Calu3 (cell line): Measurements from ENCODE around the gene BMP10.

DNA sequence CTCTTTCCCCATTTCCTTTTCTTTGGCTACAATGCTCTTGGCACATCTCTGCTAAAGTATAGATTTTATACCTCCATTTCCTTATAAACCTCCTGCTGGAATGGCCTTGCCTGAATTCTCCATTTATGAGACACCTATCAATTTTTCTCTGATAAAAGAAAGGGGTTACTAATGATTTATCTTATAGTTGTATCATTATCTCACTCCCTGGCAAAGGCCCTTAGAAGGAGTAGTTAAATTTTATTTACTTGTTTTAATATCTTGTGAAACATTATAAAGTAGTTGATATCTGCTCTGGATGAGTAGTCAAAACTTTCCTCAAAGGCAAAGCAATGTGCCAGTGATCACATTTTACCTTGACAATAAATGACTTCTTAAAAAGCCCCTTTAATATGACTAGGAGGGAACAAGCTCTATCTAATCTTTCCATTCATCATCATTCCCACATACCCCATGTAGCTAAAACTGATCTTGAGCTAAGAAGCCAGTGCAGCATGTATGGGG lies 35.2 kb downstream of the PNO1 start:
- PRO-cap, result no peak

- PRO-cap, result no peak
These were observed 21.5 kb downstream of the PPP3R1 start for GRCh38 chr2:68230366-68231741.

GRCh38 chr2:68252940-68253440 lies 658 bp upstream of the PPP3R1 start:
- PRO-cap, result no peak

DNA sequence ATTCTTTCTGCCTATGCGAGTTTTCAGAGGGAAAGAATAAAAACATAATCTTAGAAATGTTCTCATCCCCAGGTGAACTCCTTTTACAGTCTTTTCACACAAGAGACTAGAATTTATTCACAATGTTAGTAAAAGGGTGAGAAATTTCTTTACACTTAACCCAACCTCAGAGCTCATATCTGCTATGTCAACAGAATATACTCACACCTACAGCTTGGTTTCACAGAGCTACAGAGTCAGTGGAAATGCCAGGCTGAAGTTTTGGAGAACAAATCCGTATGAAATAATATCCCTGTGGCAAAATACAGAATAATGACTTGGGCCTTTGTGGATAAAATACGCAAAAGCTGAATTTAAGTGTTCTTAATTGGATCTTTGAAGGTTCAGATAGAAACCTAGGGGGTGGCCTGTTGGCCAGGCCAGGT lies 25.9 kb downstream of the FBXO48 start:
- PRO-cap, result no peak

DNA sequence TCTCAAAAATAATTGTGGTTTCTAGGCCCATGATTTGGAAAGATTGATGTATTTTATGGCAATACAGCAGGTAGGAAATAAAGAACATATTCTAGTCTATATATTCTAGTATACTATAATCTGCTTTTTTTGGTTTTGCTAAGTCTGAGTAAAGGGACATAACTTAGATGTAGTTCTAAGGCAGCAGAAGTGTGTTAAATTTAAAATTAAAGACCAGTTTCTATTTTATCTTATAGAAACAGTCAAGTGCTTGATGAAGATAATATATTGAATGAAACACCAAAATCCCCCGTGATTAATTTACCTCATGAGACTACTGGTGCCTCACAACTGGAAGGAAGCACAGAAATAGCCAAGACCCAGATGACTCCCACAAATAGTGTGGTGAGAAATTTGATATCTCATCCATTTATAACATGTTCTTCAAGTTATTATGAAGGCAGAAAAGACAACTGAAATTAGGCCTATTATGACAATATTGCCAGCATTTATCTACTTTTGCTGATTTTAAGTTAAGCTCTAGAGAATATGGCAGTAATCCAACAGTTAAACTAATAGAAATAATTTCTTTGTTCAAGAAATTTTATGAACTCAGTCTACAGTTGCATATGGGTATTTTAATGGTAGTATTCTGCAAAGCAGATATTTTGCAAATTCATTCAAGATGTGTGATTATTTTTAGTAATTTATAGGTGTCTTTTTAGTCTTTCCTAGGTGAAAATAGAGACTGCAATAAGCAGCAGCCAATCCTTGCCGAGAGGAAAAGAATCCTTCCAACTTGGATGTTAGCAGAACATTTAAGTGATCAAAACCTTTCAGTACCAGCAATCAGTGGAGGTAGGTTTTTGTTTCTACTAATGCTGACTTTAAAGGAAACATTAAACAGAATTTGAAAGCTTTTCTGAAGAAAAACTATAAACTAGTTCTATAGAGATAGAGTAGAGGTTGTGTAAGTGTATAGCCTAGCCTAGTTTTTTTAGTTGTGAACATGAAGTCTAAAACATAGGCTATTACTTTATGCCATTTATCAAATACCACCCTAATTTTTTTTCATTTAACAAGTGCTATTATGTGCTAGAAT lies 45.8 kb downstream of the APLF start:
- PRO-cap, result no peak

- PRO-cap, result no peak
These were observed 76.3 kb upstream of the PROKR1 start for GRCh38 chr2:68567043-68567504.

- PRO-cap, result no peak
These were observed 13.2 kb upstream of the ARHGAP25 start for GRCh38 chr2:68721269-68721944.

DNA sequence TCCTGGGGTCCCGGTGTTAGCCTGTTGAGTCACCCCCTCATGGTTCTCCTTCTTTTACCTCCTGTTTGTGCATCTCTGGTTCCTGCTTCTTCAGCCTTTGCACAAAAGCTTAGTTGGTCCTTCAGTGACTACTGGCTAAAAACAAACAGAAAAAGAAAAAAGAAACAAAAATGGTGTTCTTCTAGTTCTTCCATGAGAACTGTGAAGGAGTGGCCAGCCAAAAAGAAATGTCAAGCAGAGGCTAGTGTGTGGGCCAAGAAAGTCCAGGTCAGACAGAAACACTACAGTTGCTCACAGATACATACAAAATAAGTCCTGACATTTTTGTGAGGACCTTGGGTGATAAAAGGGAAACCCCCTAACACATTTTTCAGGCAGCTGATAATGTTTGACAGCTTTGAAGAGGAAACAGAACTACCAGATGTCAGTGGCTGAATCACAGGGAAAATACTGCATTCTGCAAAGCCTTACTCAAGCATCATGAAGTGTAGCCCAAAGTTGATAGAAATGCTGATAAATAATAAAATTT lies 28.0 kb downstream of the ARHGAP25 start:
- PRO-cap, result no peak

DNA sequence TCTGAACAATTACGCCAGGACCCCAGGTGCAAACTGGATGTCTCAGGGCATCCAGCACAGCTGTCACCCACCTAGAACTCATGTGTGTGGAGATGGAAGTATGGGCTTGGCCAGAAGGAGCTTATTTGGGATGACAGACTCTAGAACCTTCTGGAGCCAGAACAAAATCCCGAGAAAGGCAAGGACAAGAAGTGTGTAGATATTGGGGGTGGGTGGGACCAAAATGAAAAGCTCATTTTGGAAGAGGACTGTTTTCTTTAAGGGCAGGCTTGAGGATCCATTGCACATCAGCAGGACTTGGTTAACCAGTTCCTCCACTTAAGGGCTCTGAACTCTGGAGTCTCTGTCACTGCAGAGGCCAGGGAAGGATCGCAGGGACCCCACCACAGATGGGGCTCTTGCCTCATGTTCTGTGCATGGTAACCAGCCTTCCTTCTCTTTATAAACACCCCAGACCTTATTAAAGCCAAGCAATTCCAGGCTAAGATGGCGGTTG lies 42.1 kb downstream of the ARHGAP25 start:
- PRO-cap, result no peak

- PRO-cap, result no peak
These were observed 65.1 kb downstream of the ARHGAP25 start for GRCh38 chr2:68799565-68800164.

DNA sequence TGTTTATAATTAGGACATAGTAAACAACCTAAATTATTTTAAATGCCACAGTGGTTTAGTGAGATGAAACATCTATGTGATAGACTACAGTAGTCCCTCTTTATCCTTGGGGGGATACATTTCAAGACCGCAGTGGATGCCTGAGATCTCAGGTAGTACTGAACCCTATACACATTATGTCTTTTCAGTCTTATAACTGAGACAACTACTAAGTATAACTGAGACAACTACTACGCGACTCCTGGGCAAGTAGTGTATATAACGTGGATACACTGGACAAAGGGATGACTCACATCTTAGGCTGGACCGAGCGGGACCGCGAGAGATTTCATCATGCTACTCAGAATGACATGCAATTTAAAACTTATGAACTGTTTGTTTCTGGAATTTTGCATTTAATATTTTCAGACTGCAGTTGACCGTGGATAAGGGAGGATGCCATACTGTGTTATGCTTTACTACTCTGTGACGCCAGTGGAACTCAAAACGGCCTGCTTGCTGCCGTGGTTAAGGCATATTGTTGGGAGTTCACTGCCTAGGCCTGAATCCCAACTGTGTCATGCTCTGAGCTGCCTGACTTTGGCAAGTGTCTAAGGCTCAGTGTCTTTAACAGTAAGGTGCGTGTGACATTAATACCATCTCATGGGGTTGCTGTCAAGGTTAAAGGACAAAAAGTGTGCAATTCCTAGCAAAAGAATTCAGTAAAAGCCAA lies 64.7 kb downstream of the BMP10 start:
- PRO-cap, result no peak

GRCh38 chr2:68826275-68826474 lies 45.0 kb downstream of the BMP10 start:
- PRO-cap, result no peak

- PRO-cap, result no peak
These were observed at the start of gene BMP10 for GRCh38 chr2:68871078-68871616. BMP10 (minus strand) TSS chr2:68871397.

GRCh38 chr2:69153487-69153956 lies 140.5 kb downstream of the ANTXR1 start:
- PRO-cap, result no peak

- PRO-cap, result no peak
These were observed 177.9 kb downstream of the ANTXR1 start for GRCh38 chr2:69190722-69191462.

GRCh38 chr2:69205226-69205752 lies 181.7 kb downstream of the GFPT1 start:
- PRO-cap, result no peak

DNA sequence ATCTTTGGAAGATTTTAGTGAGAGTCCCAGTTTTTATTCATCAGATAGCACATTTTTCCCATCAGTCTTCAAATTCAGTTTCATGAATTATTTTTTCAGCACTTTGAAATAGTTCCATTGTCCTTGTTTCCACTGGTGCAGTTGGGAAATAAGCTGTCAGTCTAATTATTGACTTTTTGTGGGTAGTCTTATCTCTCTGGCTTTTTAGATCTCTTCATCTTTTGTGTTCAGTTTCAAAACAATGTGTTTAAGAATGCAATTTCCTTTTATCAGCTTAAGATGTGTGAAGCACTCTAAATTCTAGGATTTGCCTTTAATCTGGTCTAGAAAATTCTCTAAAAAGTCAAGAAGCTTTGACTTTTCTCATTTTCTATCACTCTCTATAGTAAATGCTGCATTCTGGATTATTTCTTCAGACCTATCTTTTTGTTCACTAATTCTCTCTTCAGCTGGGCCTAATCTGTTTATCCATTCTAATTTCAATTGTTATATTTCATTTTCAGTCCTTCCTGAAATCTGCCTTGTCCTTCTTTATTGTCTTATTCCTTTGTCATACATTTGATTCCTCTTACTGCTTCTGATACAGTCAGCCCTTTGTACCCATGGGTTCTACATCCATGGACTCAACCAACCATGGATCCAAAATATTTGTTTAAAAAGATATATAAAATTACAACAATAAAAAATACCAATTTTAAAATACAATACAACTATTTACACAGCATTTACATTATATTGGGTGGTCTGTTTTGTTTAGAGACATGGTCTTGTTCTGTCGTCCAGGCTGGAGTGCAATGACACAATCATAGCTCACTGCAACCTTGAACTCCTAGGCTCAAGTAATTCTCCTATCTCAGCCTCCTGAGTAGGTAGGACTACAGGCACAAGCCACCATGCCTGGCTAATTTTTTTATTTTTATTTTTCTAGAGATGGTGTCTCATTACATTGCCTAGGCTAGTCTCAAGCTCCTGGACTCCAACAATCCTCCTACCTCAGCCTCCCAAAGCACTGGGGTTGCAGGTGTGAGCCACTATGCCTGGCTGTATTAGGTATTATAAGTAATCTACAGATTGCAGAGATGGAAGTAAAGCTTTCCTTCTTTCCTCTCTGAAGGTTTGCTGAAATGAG lies 70.1 kb downstream of the GFPT1 start:
- PRO-cap, result no peak

DNA sequence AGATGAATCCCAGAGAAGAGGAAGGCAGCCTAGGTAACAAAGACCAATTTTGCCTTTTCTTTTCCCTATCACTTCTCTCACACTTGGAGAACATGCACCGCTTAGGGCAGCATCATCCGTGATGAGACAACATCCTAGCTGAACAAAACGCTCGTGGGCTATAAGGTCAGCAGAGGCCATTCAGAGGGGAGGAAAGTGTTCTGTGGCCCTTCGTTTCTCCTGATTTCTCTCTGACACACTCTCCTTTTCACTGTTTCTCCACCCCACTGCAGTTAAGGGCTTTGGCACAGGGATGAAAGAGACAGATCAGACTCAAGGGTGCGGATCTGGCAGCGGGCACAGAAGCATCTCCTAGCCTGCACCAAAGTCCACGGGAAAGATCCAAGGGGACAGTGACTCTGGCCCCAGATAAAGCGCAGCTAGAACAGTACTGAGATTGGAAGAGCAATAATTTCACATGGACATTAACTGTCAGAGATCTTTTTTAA lies 2.4 kb downstream of the AAK1 start:
- PRO-cap, result no peak

GRCh38 chr2:69644567-69644786 lies 938 bp upstream of the AAK1 start:
- PRO-cap, result no peak

DNA sequence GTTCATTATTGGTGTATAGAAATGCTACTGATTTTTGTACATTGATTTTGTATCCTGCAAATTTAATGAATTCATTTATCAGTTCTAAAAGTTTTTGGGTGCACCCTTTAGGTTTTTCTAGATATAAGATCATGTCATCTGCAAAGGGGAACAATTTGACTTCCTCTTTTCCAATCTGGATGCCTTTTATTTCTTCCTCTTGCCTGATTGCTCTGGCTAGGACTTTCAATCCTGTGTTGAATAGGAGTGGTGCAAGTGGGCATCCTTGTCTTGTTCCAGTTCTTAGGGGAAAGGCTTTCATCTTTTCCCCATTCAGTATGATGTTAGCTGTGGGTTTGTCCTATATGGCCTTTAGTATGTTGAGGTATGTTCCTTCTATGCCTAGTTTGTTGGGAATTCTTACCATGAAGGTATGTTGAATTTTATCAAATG lies 36.8 kb upstream of the AAK1 start:
- PRO-cap, result no peak